Sciatic nerve (tissue), 1 donor: ENCODE measurements around a stretch of chr18.

- PRO-cap = no peak
These were observed 175.4 kb downstream of the SMAD7 start for GRCh38 chr18:48775157-48775888.

GRCh38 chr18:48780921-48781940 is 169.5 kb downstream of the SMAD7 start:
- PRO-cap = bidirectional peak, plus-strand start at chr18:48781525, minus-strand start at chr18:48781544

GRCh38 chr18:48834371-48835327 is 116.1 kb downstream of the SMAD7 start:
- PRO-cap = bidirectional peak, plus-strand start at chr18:48834877, minus-strand start at chr18:48834808

DNA sequence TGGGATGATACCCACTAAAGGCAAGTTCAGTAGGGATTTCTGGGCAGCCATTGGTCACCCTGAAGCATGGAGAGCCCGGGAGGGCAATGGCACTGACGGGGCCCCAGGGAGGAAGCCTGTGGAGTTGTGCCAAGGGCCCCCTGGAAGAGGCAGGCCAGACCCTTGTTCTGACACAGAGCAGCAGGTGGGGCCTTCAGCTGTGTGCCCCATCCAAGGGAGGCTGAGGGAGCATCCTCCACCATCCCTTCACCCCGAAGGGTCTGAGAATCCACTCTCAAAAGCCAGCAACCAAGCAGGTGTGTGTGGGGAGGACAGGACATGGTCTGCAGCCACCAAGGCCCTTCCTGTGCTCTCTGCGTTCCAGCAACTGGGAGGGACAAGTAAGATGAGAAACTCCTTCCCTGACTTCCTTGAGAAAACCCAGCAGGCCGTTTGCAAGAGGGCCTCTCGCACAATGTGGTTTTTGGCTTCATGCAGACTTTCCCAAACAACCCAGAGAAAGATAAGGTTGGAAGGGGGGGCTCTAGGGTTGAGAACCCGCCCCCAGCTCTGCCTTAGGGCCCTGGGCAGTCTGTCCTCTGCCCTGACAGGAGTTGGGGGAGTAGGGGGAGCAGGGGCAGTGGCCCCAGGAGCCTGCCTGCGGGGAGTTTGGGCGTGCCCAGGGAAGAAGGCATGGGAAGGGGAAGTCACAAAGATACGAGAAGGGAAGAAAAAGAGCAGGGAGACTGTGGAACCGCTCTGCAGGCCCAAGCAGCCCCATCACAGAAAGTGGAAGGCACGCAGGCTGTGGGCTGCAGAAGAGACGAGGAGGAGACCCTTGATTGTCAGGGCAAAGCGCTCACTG is 100.0 kb downstream of the SMAD7 start:
- PRO-cap = no peak

GRCh38 chr18:48873213-48873677 is 77.5 kb downstream of the SMAD7 start:
- PRO-cap = unidirectional peak, plus-strand start at chr18:48873558

GRCh38 chr18:48932756-48933536 is 17.8 kb downstream of the SMAD7 start:
- PRO-cap = no peak

GRCh38 chr18:48949706-48950653 is 785 bp downstream of the SMAD7 start:
- PRO-cap = bidirectional peak, plus-strand start at chr18:48950025, minus-strand start at chr18:48949916

DNA sequence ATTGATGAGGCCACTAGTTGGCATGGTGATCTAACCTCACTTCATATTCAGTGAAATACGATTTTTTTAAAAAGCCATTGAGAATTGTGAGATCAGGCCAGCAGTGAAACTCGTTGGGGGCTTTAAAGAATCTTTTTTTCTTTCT is 2.3 kb upstream of the SMAD7 start:
- PRO-cap = no peak

DNA sequence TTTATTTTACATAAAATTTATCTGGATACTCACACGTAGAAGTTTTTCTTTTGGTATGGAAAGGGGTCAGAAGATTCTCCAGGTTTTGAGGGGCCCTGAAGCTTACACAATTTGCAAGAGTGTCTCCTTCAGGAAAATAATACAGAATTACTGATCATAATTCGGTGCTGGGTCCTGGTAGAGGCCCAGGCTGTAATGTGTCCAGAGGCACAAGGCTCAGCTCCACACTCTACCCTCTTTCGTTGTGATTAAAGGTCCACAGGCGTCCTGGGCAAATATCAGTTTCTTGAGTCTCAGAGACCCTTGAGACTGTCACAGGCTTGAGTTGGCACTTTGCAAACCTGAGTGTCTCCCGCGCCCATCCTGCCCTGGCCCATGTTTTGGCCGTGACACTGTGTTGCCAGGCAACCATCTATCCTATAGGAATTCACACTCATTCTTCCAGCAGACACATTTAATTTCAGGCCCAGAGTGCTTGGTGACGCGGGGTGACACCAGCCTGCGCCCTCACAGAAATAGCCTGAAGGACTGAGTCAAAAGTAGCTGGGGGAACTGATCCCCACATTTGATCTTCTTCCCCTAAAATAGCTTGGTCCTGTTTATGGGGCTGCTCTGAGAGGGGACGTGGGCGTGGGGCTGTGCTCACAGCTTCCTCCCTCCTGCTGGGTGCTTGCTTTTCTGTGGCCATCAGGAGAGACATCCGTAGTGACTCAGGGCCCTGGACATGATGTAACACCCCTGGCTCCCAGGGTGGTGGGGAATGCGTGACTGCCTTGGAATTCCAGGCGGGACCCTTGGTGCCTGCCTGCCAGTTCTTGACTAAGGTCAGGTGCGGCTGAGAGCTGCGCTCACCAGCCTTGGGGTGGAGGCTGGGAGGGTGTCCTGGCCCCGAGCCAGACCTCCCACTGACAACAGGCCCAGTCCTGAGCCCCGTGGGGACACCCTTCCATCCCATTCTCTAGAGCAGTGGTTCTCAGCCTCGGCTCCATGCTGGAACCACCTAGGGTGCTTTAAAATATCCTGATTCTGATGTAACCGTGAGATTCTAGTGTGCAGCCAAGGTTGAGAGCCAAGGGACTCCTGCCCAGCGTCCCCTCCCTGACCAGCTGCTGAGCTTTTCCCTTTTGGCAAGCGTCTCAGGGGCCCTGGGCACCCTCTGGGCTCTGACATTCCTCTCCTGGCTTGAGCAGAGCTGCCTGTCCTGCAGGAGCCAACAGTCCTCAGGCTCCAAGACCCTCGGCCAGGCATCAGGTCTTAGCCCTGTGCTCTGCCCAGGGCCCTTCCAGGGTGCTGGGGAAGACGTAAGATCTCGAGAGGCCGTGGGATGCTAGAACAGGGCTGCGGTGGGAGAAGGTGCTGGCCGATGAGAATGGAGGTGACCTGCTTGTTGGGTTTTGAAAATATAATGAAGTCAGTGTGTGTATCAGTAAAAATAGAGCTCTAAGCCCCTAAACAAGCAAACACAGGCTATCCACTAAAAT is 47.4 kb upstream of the SMAD7 start:
- PRO-cap = bidirectional peak, plus-strand start at position 469 of the sequence, minus-strand start at position 241 of the sequence

DNA sequence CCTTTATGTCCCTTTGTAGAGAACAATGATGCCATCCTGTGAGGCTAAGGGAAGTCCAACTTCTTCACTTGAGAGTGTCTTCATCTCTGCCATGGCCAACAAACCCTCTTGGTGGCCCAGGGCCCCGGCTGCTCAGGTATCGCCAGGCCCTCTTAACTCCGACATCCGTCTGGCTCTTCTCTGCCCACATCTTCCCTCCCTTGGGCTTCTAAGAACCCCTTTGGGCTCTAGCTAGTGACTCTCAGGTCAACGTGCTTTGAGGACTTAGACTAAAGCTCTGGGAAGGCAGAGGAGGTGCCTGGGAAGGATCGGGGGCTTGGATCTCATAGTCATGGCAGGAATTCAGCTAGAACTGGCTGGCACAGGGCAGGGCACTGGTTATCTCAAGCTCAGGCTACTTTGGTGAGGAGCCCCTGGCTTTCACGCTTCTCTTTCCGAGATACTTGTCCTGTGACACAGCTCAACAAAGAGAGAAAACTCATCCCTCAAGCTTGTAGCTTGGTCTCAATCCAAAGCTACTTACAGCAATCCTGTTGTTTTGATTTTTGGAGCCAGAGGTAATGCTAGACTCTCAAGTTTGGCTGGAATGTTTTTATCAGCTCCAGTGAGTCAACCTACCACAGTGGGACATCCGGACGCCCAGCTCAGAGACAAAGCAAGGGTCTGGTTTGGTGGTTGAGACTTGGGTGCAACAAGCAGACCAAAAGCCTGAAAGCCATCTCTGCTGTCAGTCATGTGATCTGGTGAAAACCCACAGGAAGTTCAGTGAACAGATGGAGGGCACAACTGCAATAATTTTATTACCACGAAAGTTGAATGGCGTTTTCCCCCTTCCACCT is 102.0 kb upstream of the SMAD7 start:
- PRO-cap = no peak

GRCh38 chr18:49490542-49491021 is 1.7 kb downstream of the RPL17 start:
- PRO-cap = no peak

DNA sequence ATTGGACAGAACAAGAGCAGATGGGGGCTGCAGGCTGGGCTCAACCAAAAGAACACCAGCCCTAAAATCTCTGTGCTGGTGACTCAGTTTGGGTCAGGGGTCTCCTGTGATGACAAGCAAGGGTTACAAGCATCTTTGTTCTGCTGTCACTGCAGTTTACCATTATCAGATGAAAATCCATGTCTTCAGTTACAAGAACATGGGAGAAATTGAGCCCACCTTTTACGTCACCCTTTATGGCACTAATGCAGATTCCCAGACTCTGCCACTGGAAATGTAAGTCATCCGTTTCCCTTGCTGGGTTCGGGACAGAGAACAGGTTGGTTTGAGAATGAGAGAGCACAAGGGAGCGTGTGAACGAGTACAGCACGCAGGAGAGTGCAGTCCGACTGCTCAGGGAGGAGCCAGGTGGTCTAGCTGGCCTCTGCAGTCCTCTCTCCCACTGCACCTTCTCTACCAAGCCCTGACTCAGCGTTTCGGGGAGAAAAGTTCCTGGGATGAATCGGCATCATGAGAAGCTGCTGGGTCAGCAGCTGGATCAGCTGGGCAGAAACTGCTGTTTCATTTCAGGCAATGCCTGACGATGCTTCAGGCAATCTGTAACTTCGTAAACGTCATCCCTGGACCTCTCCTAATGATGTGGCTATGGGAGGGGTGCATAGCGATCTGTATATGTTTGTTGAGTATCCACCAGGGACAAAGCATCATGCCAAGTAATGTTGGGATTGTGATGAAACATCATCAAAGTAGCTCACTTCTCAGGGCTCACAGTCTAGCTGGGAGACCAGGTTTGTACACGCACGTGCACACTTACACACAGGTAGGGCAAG is 20.6 kb downstream of the LIPG start:
- PRO-cap = no peak

GRCh38 chr18:49591461-49592260 is 29.8 kb downstream of the LIPG start:
- PRO-cap = no peak

DNA sequence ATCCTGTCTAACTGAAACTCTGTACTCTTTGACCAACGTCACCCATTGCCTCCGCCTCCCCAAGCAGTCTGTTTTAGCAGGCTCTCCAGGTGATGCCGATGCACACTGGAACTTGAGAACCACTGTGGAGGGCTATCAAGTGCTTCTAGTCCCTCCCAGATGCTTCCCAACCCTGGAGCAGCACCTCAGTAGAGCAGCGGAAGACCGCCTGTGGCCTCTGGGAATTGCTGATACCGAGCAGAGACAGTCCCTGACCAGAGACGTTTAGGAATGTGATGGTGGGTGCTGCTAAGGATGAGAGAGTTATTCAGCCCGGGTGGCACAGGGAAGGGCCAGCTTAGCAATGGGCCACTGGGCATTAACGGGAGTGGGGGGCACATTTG is 50.7 kb downstream of the LIPG start:
- PRO-cap = no peak

GRCh38 chr18:49613415-49613916 is 51.6 kb downstream of the LIPG start:
- PRO-cap = no peak

DNA sequence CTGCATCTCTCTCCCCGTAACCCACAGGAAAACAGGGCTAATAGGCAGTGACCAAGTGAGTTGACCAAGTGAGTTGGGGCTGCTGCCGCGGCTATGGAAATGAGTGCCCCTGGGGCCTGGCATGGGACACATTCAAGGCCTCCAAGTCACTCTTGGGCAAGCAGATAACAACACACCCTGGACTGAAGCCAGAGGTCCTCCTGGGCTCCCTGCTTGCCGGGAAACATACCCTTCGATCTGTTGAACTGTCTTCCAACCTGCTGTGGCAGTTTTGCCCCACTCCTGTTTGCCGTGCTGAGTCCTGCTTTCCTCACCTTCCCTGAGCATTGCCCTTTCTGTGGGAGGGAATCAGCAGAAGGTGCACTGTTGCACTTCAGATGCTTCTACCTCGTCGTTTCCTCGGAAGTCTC is 89.2 kb downstream of the LIPG start:
- PRO-cap = no peak

GRCh38 chr18:49837454-49837852 is 24.1 kb upstream of the ACAA2 start:
- PRO-cap = no peak

GRCh38 chr18:49875560-49876210 is 62.4 kb upstream of the ACAA2 start:
- PRO-cap = no peak

- PRO-cap = no peak
These were observed 95.0 kb downstream of the MYO5B start for GRCh38 chr18:50099776-50100600.

DNA sequence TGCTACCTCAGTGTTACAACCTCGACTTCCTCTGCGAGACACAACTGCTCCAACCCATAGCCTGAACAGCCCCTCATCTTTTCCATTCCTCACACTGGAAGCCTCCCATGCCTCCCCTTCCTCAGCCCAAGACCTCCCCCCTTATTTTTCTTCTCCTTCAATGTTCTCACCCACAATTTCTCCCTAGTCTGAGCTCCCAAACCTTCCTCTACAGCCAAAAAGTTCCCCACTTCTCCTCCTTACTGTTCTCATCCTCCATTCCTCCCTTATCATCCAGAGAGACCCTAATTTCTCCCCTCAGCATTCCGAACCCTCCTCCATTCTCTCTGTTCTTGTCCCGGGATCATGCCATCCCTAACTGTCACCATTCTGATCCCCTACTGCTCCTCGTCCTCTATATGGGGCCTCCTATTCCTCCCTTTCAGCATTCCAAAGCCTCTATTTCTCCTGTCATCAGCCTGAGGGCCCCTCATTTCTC is 717 bp downstream of the MBD1 start:
- PRO-cap = no peak